ENCODE data around the genes WBP4, MTRF1 and KCTD4.

GRCh38 chr13:41051293-41051757 lies 10.0 kb upstream of the WBP4 start:
- PRO-cap = no peak

DNA sequence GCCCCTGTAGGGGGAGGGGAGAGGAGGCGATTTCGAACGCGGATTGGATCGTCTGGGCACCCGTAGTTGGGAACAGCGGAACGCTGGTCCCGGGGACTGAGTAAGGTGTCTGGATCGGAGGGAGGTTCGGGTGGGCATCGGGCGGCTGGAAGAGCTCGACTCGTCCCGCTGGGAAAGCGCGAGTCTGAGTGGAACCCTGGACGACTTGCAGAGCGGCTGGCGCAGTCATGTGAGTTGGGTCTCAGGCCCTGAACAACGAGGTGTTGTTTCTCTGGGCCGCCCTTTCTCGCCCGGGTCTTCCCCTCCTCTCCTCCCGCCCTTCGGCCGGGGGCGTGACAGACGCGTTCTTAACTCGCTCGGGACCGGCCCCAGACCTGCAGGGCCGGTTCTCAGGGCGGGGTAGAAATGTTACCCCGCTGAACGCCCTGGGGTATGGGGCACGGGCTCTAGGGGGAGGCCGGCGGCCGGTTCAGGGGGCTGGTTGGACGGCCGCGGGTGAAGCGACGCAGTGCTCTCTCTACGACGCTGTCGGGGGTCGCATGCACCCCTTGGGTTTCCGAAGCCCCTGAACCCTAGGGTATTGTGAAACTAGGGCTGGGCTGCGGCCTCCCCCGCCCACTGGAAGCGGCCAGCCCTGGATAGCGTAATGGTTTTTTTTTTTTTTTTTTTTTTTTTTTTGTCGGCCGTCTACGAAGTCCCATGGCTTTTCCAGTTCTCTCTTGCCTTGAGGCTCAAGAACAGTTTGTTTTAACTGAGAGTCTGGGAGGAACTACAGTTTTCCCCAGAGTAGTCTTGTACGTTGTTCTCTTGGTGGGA lies at the start of gene WBP4:
Gene WBP4, plus strand, starts transcription at position 63 of the 816 bp plus-strand sequence.
- PRO-cap = bidirectional peak, plus-strand start at position 72 of the sequence, minus-strand start outside the sequence; bidirectional peak, plus-strand start at position 371 of the sequence, minus-strand start at position 285 of the sequence; unidirectional peak, plus-strand start at position 750 of the sequence

DNA sequence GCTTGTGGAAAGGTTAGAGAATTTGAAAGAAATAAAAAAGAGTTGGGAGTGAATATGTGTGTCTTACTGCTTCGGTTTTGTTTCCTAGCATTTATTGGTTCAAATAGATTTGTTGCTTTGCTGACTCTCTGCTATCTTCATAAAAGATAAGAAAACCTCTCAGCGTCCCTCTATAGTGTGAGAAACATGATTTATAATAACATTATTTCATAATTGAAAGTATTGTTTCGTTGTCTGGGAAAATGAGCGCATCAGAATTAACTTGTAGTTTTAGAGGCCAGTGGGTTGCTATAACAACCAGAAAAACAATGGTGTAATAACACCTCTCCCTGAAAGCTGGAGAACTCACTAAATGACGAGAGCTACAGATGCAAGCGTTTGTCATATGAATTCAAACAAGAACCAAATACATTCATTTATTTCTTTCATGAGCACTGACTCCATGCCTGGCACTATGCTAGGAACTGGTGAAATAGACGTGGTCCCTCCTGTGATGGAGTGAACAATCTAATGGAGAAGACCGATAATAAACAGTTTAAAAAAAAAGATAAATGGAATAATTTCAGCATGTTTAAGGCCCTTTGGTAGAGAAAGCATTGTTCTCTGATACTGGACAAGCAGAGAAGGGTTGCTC lies 16.4 kb downstream of the KBTBD7 start:
- PRO-cap = no peak

DNA sequence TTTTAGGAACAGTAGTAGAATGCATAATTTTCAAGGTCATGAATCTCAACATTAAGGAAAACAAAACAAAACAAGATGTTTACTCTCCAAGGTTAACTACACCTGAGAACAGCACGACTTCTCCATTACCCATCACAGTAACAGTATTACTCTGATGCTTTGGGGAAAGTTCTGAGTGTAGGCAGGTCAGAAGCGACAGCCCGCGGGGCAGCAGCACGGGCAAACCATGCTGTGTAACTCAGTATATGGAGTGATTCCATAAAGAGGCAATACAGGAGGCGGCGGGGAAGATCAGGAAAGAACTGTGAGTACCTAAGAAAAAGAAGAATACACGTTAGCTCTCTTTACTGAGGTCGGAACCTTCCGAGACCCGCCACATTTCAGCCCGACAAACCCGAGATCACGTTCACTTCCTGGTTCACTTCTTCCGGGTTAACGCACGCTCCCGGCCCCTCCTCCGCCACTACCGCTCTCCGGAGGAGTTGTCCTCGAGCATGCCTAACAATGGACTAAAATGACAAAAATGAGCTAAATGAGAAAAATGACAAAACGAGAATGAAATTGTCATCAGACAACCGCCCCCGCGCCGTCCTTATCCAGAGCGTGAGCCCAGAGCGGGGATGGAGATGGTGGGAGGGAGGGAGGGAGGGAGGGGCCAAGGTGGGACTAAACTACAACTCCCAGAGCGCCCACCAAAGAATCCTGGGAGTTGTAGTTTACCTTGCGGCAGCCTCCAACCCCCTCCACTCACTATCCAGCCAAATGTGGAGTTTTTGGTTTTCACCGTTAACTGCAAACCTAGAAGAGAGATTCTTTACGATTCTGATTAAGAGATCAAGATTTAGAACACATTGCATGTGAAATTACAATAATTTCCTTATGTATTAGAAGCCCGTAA lies at the start of gene MTRF1:
Gene MTRF1, minus strand, starts transcription at position 404 of the 898 bp plus-strand sequence.
- PRO-cap = bidirectional peak, plus-strand start at position 425 of the sequence, minus-strand start at position 382 of the sequence

DNA sequence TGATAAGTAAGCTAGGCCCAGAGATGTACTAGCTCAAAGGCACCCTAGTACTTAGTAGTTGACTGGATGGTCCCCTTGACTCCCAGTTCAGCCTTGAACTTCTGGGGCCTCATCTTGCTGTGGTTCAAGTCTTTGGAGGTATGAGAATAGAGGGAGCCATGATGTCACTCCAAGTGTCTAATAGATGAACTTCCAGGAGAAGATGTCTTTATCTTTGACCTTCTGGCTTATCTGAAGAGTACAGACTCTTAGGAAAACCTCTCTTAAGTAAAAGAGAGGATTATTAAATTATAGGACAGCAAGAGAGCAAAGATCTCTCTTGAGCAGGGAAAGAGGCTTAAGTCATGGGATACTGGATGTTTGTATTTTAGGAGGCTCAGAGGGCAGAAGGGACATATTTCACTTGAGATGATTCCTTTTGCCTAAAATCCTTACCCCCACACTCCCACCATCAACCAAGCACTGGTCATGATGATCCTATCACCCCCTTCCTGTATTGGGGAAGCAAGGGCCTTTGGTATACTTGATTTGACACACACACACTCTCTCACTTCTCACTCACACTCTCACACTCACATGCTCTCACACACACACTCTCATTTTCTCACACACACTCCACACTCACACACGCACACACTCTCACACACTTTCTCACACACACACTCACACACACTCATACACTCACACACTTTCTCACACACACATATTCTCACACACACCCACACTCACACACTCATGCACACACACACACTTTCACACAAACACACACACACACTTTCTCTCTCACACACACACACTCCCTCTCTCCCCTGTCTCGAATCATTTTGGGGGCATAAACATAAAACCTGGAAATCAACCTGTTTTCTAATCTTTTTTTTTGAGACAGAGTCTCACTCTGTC lies 8.4 kb downstream of the RGCC start:
- PRO-cap = no peak

- PRO-cap = bidirectional peak, plus-strand start at chr13:41493071, minus-strand start at chr13:41493026
Measured at GRCh38 chr13:41492150-41493515, 35.3 kb downstream of the RGCC start.

DNA sequence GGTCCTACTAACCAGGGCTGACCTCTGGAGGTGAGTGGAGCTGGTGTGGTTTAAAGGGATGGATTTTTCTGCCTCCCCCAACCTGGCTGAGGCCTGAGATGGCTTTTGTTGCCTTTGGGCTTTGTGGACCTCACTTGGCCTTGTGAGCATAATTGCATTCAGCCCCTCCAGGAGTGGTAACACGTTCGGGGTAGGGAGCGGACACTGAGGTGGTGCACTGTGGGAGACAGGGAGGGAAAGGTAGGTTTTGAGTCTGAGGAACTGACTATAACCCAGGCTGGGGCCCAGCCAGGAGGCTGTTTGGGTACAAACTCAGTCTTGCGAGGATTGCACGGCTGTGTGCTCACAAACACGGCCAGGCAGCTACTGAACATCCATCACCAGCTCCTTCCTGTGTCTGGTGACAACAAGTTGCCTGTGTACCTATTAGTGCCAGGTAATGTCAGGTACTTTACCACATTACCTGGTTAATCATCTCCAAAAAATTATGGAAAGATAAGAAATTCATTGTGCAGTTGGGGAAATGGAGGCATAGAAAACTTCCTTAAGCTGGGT lies 97.6 kb downstream of the RGCC start:
- PRO-cap = no peak

DNA sequence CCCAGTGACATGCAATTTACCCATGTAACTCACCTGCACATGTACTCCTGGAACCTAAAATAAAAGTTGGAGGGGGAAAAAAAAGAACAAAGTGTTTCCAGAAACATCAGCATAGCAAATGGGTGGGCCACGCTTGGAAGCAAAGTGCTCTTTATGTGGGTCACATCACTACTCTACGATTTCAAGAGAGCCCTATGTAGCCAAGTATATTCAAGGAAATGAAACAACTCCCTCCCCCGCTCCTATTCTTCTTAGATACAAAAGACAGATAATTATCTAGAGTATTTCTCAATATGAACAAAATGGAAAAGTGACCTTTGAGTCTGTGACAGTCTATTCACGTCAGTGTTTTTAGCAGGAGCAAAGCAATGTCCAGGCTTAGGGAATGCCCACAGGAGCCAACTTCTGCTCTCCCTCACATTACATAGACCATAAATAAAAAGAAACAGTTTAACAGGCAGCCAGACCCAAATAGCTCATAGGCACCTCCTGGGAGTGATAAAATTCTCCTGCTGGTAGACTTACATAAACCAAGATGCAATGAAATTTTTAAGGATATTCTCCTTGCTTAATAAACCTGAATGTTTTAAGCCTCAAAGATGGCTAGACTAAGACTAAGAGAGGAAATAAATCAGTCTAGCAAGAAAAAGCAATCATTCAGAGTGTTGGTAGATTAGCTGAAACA lies 182.7 kb downstream of the RGCC start:
- PRO-cap = no peak

DNA sequence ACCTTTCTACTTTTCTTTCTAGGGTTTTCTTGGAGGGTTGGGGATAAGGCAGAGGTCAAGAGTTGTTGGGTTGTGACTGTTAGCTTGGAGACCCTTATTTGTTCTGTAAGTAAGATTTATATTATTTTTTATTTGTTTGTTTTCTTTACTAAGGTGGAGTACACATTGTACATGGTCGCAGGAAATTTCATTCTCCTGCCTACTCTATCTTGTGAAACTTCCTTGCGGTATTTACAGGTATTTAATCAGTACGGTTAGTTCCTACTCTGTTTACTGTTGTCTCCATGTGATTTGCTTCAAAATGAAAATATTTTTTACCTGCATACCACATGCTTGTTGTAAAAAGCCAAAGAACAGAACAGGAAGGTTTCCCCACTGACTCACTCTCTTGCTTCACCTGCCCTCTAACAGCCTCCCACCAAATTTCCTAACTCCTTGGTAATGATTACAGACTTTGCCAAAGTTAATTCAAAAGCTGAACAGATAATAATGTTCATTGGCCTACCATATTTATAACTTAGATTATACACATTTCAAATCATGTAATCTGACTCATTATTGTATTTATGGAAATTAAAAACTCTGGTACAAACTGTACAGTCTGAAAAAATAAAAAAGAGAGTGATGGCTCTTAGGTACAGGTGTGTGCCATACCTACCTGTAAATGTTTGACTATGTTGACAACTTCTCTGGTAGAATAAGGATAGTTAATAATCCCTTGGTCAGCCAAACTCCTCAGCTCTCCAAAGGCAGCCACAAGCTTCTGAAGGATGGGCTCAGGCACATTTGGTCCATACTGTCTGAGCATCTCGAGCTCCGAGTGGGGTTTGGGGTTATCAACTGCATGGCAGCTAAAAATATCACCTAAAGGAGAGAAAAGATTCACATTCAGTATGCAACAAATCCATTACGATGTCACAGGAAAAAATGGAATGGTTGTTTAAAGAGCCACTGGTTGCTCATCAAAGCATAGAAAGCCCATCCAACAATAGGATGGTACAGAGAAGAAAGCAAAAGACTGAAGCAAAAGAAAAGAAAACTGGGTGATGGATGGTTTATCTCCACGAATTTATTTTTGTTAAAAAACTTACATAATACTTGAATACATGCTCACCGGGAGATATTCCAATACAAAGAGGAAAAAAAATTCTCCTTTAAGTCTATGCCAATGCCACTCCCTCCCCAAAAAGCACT lies 239.8 kb downstream of the VWA8 start:
- PRO-cap = no peak

- PRO-cap = unidirectional peak, minus-strand start at chr13:42012179
Measured at GRCh38 chr13:42012105-42012486, 36.4 kb upstream of the DGKH start.

DNA sequence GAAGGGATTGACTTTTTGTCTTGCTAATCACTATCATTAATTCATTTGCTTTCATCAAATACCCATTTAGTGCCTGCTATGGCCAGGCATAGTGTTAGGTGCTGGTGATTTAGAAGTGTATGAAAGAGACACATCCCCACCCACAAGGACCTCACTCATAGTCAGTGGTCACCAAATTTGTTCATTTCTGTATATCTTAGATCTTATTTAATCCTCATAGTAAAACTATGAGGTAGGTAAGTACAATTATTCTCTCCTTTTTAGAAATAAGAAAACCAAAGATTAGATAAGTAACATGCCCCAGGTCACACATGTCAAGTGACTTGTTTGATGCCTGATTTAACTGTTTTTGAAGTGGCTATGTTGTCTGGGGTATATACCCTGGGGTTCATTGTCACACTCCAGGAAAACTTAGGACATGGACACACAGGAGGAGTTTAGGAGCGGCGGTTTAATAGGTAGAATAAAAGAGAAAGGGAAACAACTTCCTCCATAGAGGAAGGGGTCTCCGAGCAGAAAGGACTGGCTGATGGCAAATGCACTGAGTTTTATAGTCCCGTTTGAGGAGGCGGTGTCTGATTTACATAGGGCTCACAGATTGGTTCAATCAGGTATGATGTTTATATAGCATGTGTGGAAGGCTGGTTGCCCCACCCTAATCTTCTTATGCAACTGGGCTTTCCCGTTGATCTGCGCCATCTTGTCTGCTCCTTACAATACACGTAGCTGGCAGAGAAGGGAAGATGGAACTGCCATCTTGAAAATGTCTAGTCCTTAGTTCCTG lies 12.3 kb downstream of the DGKH start:
- PRO-cap = no peak

DNA sequence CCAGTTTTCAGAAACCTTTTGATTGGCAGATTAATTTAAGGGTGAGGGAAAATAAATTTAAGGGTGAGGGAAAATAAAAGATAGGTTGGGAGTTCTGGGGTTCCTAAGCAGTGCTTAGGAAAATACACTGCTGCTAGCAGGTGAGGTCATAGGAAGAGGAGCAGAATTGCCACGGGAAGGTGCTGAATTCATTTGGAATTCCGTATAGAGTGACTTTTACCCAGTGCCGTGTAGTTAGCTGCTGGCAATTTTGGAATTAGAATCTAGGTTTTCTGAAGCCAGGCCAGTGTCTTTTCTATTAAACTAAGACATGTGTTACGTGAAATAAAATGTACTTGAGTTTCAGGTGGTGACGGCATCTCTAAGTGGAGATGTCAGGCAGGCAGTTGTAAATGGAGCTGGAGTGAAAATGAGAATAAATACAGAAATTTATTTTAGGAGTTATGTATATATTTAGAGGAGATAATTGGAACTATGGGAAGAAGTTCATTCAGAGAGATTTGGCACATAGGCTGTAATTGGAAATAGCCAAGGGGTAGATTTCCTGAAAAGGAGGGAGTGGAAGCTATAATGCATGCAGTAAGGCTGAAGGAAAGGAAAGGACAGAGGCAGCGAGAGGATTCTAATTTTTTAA lies 59.9 kb downstream of the DGKH start:
- PRO-cap = no peak

- PRO-cap = no peak
Measured at GRCh38 chr13:42275084-42275523, 3.2 kb downstream of the AKAP11 start.

- PRO-cap = unidirectional peak, minus-strand start at chr13:42553785
Measured at GRCh38 chr13:42553653-42554009, 20.3 kb upstream of the TNFSF11 start.

- PRO-cap = no peak
Measured at GRCh38 chr13:43921265-43921685, 41.6 kb downstream of the LACC1 start.

GRCh38 chr13:44132543-44133270 lies 28.4 kb downstream of the SMIM2 start:
- PRO-cap = no peak

GRCh38 chr13:44374001-44374720 lies 537 bp downstream of the SERP2 start:
- PRO-cap = bidirectional peak, plus-strand start at chr13:44374248, minus-strand start at chr13:44374235

- PRO-cap = no peak
Measured at GRCh38 chr13:44904826-44905373, 84.4 kb downstream of the NUFIP1 start.

GRCh38 chr13:45200839-45201316 lies at the start of gene KCTD4:
Gene KCTD4, minus strand, starts transcription at chr13:45201045.
- PRO-cap = no peak

- PRO-cap = no peak
Measured at GRCh38 chr13:45242113-45242551, 41.3 kb upstream of the KCTD4 start.